ENCODE measurements around the gene POC5.

- PRO-cap: unidirectional peak, minus-strand start at chr5:72452224
These were observed 55.4 kb downstream of the ZNF366 start for GRCh38 chr5:72451478-72452552.

GRCh38 chr5:73246734-73247078, 73.7 kb downstream of the TMEM174 start:
- PRO-cap: no peak

DNA sequence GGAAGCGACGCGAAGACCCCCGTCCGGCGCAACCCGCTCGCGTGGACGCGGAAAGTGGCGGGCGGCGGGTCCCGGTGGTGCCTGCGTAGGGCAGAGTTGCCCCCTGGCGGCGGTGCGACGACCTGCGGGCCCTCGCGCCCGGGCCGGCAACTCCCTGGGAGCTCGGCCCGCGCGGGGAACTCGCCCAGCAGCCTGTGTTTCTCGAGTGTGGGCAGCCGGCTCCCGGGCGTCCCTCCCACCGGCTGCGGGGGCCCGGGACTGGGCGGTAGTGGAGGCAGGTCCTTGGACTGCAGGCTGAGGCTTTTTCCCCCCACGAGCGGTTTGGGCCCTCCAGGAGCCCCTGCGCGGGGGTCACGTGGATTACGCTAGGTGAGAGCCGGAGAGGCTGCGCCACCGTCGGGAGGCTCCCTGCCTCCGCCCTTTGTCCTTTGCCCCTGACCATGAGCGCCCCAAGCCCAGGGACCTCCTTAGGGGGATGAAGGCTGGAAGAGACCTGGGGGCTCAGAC, 2.8 kb upstream of the FOXD1 start:
- PRO-cap: no peak

- PRO-cap: no peak
These were observed 8.9 kb downstream of the BTF3 start for GRCh38 chr5:73507092-73507560.

GRCh38 chr5:73653896-73655159, 28.3 kb downstream of the ARHGEF28 start:
- PRO-cap: no peak

- PRO-cap: no peak
These were observed 37.3 kb downstream of the ARHGEF28 start for GRCh38 chr5:73663417-73663661.

DNA sequence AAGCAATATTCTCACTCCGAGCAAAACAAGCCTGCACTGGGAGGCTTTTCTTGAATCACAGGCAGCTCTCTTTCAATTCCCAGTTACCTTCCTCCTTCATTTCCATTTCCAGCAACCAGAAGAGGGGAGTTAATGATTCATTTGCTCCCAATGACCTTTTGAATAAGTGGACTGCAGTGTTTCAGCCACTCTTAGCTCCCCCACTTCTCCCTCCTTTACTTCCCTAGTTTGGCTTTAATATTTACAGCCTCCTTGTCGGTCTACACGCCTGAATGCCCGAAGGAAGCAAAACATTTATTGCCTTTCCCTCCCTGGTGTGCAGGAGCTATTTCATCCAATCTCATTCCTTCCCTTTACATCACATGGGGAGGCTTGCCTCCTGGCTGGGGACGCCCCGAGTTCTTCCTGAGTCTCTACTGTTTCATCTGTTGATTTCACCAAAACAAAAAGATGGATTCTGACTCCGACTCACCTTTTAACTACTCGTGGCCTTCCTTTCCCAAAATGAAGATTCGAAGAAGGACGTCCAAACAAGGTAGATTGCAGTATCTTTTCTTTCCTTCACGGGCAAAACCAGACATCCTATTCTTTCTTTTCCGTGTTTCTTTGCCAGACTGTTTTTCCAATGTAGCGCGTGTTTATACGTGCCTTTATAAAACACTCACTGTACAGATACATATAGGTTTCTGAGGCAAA, 187.3 kb downstream of the ARHGEF28 start:
- PRO-cap: no peak

DNA sequence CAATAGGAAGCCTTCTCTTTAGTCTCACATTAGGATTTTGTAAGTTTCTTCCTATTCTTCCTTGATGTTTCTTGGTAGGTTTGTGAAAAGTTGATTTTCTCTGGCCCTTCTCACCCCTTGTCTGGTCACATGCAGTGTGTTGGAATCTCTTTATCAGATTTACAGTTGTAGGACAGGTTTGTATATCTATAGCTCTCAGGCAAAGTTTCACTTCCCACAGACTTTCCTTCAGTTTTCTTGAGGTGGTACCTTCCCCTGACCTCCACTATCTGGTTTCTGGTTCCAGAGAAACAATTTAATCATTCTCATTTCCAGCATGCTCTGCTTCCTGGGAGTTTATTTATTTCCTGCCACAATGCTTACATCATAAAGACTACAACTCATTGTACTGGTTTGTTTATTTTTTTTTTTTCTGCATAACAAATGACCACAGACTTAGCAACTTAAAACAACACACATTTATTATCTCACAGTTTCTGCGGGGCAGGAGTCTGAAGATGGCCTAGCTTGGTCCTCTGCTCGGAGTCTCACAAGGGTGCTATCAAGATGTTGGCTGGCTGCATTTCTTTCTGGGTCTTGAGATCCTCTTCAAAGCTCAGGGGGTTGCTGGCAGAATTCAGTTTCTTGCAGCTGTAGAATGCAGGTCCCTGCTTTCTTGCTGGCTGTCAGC, 247.8 kb downstream of the ENC1 start:
- PRO-cap: no peak

DNA sequence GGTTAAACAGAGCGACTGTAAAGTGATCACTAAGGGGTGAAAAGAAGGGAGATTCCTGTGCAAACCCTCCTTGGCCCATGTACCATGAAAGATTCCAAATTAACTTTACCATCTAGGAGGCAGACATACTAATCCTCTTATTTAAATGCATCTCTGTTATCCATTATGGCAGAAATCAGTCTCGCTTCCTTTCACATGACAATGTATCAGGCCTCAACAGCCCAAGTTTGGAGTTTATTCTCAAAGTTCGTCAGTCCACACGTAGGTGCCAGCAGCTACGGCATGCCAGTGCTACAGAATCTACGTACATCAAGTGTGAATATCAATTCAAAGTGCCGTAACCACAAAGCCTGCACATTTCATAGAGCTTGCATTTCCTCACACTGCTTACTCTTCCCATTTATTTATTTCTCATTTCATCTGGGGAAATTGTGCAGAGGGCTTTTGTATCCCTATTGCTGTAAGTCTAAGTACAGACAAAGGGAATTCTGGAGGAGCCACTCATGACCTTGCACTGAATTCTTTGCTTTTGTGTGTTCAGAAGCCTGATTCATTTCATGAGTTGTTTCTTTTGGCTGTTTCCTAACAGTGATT, 10.1 kb downstream of the ENC1 start:
- PRO-cap: no peak

- PRO-cap: no peak
These were observed 18.0 kb downstream of the GCNT4 start for GRCh38 chr5:75034319-75034742.

DNA sequence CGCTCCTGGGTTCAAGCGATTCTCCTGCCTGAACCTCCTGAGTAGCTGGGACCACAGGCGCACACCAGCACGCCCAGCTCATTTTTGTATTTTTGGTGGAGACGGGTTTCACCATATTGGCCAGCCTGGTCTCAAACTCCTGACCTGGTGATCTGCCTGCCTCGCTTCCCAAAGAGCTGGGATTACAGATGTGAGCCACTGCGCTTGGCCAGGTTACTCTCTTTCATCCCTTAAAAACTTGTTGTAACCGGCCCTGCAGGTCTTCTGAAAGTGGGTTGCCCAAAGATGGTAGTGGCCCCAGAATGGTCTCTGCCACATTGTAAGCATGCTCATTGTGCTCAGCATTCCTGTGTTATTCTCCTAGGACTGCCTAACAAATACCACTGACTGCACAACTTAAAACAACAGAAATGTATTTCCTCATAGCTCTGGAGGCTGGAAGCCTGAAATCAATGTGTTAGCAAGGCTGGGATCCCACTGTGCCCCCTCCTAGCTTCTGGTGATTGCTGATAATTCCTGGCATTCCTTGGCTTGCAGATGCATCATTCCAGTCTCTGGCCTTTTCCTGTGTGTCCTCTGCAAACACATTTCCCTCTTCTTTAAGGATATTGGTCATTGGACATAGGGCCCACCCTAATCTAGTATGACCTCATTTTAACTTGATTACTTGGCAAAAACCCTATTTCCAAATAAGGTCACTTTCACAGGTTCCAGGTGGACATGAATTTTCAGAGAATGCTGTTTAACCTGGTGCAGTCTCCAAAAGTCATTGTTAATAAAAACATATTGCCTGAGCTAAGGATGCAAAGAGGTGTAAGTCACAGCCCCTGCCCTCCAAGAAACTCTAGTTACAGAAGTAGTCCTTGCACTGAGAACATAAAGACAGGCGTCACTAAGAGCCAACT, 3.4 kb upstream of the GCNT4 start:
- PRO-cap: no peak

DNA sequence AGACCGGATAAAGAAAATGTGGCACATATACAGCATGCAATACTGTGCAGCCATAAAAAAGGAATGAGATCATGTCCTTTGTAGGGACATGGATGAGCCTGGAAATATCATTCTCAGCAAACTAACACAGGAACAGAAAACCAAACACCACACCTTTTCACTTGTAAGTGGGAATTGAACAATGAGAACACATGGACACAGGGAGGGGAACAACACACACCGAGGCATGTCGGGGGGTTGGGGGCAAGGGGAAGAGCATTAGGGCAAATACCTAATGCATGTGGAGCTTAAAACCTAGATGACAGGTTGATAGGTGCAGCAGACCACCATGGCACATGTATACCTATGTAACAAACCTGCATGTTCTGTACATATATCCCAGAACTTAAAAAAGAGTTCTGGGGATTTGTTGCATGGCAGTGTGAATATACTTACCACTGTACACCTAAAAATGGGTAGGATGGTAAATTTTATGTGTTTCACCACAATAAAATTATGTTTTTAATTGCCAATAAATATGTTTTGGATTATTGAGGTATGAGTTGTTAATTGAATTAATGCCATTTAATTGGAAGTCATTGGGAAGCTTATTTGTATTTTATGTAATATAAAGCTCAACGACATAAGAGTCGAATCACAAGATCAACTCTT, 20.7 kb downstream of the HMGCR start:
- PRO-cap: no peak

- PRO-cap: no peak
These were observed 28.2 kb downstream of the HMGCR start for GRCh38 chr5:75364773-75365994.

DNA sequence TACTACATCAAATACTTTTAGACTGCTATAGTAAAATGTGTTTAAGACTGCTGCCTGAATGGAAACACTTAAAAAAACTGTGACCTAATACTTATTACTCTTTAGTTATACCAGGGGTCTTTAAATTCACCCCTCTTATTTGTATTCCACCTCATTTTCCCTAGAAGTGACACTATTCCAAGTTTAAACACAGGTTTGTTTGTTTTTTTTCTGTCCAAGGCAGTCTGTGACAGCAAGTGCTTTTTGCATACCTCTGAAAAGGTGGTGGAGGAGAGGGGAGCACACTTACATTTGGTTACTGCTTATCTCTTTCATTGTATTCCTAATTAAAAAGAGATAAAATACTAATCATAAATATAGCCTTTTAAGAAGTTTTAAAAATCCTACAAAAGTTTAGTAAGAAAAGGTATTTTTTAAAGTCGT, 36.7 kb upstream of the ANKDD1B start:
- PRO-cap: no peak

DNA sequence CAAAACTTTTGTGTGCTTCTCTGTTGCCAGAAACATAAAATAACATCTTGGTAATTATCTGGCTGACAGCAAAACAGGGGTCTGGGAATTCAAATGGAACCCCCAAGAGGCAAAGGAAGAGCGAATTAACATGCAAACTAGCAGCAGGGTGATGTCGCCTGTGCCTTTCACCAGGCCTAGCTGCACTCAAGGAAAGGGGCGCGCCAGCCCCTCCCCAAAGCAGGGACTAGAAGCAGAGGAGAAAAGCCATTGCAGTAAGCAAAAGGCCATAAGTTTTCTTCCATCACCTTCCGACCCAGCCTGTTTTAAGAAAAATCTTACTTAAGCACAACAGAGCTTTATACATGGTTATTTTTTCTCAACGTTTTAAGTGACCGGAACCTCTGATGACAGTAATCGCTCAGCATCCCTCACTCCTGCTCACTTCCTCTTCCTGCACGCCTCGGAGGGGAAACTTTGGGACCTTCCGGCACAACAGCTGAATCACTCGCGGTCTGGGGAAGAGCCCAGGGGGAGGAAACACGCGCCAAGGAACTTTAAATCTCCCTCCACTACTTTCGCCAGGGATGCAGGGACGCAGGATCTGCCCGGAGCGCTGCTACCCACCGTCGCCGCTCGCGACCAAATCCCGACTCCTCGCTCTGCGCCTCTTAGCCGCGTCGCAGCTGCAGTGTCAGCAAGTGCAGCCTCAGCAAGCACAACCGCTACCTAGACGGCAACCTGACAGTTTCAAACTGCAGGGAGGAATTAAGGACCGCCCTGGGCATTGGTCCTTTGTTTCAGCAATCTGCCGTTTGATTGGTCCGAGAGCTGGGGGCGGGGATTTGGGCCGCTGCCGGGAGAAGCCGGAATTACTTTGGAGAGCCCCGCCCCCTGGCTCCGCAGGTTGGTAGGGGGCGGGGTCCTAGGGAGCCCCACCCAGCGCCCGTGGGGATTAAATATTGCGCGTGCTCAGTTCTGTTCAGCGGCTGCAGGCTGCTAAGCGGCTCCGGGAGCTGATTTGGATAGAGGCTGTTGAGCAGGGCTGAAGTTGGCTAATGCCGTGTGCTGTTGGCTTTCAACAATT, at the start of gene POC5:
TSS of gene POC5 (minus strand) at position 738 of the 1,066 bp plus-strand sequence.
- PRO-cap: bidirectional peak, plus-strand start at position 493 of the sequence, minus-strand start at position 418 of the sequence; unidirectional peak, minus-strand start at position 633 of the sequence; unidirectional peak, minus-strand start at position 703 of the sequence; unidirectional peak, minus-strand start at position 736 of the sequence

GRCh38 chr5:76465875-76466494, 62.9 kb downstream of the IQGAP2 start:
- PRO-cap: no peak

GRCh38 chr5:76521146-76521836, 101.9 kb downstream of the F2RL2 start:
- PRO-cap: no peak

DNA sequence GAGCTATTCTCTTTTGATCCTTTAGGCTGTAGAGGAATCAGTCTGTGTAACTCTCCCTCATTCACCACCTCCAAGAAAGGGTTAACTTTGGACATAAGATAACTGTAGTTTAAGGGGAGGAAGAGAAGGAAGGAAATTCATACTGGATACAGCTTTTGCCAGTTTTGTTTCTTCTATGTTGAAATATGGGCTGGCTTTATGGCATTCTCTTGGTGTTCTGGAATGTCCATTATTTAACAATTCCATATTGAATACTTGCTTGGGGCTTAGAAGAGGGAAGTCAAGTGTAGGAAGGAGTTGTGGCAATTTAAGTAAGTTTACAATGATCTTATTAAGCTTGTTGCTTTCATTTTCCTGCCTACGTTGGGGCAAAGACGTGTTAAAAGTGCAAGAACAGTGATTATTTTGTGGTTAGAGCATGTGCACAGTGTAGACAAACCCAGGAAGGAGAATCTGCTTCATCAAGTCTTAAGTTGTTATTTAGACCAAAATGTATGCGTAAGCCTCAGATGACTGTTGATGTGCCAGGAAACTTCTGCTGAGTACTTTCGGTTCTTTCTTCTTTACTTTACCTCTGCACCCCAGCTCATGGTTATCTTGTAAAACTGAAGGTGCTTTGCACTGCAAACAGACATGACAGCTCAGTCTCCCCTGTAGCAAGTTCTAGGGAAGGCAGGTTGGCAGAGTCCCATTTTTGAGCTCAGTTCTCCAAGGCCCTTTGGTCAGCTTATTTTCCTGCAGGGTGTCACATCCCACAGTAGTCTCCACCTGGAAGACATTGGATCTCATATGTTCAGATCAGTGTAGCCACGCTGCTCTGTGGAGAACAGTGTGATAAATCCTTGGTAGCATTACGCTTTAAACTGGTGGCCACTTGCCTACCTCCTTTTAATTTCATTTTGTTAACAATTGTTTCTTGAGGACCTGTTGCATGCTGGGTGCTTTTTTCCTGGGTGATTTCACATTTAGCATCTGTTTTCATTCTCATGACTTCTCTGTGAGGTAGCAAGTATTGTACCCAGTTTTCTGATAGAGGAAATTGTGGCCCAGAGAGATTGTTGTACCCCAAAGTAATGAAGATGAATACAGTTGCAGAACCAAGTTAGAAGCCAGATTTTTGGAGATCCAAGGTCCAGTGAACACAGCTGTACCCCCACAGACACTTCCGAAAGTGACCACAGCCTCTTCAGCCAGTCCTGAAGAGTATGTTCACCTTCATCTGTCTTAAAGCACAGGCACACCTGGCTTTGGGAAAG, 75.6 kb downstream of the F2RL2 start:
- PRO-cap: no peak

GRCh38 chr5:76562039-76562710, 61.0 kb downstream of the F2RL2 start:
- PRO-cap: no peak

DNA sequence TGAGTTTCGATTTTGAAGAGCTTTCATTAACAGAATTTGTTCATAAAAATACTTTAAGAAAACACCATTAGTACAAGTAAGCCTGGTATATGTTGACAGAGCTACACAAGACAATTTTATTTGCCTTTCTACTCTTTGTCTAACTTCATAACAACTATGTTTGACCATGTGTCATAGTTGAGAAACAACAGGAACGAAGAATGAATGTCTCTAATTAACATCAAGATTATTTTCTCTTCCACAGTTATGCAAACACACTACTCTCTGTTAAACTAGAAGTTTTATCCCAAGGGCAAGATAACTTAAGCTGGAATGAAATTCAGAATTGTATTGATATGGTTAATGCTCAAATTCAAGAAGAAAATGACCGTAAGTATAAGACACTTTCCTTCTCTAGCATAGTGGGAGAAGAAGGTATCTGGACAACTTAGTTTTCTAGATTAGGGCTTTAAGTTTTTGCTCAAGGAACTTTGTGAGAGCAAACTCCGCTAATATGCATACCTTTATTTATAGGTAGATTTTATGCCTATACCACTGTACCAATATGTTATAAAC, 17.2 kb downstream of the F2RL2 start:
- PRO-cap: no peak

Data from anterior vena cava (tissue), 1 donor.